Bronchus fibroblast of lung (primary cell): ENCODE measurements around a stretch of chr12.

DNA sequence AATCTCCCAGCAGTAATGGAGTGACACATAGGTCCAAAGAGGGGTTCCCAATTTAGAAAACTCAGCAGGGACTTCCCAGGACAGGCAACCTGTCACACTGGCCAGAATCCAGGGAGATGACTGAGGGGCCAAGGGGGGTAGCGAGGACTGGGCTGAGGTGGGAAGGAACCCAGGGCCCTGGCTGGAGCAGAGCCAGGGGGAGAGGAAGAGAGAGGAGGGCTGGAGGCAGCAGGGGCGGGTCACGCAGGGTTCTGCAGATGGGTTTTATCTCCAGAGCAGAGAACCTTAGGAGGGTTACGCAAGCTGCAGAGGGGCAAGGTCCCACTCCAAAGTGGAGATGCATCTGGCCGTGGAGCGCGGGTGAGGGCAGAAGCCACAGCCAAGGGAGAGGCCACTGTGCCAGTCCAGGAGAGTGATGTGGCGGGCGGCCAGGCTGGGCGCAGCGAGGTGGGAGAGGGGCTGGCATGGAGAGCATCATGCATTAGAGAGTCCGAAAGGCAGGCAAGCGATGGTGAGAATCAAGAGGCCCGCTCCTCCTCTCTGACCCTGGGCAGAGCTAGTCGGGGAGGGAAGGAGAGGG, 29.1 kb downstream of the NCOR2 start:
- RAMPAGE, long total RNA: no peak

GRCh38 chr12:124565818-124566141, 1.6 kb downstream of the NCOR2 start:
- RAMPAGE, long total RNA: no peak

DNA sequence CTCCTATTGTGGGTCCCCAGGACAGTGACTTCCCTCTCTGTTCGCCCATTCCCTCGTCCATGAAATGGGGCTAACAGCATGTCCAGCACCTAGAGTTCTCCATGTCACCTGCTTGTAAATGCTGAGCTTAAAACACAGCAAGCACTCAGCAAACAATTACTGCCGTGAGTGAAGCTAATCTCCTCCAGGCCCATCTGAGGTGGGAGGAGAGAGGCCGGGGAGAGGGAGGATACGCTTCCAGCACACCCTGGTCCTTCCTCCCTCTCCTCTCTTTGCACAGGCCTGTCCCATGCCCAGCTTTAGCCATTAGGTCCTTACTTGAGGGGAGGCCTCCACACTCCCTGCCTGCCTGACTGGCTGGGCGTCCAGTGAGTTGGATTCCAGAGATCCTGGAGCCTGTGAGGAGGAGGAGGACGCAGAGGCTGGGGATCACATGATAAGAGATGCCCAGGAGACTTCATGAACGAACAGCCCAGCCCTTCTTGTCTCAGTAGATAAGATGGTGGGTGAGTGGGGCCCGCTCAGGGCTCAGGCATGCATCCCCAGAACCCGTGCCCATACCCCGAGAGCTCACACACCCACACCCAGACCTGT, 65.1 kb upstream of the NCOR2 start:
- RAMPAGE, long total RNA: no peak

DNA sequence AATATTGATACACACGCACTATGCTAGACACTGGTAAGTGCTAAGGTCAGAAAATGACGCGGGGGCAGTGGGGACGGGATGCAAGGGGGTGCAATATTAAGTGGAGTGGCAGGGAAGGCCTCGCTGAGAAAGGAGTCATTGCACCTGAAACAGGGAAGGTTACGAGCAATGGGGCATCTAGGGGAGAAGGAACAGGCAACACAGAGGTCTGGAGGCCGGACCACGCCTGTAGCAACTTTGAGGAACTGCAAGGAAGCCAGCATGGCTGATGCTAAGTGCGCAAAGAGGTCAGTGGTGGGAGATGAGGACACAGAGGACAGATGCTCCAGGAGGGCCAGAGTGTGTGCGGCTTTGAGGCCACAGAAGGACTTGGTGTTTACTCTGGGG, 143.9 kb downstream of the SCARB1 start:
- RAMPAGE, long total RNA: no peak

DNA sequence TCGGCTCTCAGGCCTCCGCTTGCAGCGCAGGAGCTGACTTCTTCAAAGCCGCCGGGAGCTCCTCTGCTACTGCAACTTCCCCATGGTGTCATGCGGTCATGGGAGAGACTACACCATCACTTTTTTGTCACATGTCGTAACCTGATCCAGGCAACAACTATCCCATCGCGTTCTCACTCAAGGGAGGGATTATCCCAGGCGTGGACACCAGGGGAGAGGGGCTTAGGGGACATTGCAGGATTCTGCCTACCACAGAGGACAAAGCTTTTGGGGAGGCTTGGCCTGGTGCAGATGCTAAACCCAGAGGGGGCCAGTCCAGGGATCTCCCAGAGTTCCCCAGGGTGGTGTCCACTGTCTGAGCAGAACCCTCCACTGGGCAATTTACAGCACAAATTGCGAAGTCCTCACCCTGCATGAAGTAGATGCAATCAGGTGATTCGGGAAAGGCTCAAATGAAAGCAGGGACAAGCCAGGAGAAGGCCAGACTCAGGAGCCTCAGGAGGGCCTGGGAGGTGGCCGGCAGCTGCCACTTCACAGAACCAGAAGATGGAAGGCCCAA, 129.1 kb downstream of the SCARB1 start:
- RAMPAGE, long total RNA: no peak

GRCh38 chr12:124736985-124737424, 126.7 kb downstream of the SCARB1 start:
- RAMPAGE, long total RNA: no peak

DNA sequence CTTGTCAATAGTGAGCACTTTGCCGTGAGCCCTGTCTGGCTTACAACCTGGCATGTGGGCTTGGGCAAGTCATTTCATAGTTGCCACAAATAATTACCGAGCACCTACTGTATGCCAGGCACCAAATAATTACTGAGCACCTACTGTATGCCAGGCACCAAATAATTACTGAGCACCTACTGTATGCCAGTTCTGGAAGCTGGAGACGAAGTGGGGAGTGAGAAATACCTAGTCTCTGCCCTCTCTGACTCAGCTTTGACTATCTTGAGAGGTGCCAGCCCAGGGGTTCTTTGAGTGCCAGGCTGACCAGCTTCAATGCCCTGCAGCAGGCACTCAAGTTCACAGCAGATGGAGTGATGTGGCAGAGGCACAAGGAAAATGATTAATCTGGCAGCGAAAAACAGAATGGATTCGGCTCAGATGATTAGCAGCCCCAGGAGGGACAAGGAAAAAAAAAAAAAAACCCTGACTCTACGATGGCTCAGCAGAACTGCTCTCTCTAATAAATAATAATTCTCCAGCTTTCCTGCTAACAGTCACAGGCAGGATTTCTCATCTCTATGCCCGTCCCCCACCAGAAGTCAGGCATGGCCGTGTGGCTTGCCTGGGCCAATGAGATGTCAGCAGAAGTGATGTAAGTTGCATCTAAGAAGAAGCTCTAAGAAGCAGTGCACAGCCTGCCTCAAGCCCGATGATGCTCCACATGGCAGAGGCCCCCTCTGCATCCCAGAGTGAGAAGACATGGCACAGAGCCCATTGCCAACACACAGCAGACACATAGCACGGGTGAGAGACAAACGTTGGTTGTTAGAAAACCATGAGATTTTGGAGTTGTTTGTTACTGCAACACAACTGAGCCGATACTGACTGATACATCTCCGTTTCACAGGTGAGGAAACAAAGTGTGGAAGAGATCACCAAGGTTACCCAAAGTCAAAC, 111.2 kb downstream of the SCARB1 start:
- RAMPAGE, long total RNA: no peak

GRCh38 chr12:124755074-124755573, 108.5 kb downstream of the SCARB1 start:
- RAMPAGE, long total RNA: no peak

DNA sequence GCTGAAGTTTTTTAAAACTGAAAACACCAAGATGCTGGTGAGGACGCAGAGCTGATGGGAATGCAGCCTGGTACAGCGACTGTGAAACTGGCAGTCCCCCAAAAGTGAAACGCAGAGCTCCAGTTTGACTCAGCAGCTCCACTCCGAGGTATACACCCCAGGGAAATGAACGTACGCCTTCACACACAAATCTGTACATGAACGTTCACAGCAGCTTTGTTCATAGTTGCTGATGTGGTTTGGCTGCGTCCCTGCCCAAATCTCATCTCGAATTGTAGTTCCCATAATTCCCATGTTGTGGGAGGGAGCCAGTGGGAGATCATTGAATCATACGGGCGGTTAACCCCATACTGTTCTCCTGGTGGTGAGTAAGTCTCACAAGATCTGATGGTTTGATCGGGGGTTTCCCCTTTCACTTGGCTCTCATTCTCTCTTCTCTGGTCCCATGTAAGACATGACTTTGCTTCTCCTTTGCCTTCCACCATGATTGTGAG, 89.0 kb downstream of the SCARB1 start:
- RAMPAGE, long total RNA: no peak

GRCh38 chr12:124862665-124863543, 760 bp downstream of the SCARB1 start:
- RAMPAGE, long total RNA: no peak

DNA sequence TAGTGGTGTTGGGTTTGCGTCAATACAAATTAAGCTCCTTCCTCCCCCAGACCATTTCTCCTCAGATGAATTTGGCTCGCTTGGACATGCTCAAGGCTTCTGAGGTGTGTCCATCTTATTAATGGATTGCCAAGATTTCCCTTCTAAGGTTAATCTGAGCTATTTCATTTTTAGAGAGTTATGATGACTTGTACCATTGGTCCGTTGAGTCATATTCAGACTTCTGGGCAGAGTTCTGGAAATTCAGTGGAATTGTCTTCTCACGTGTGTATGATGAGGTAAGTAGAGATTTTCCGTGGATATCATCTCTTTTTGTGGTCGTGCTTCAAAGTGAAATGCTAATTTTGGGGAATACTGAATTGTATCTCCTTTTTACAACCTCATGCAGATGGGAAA, 8.5 kb downstream of the AACS start:
- RAMPAGE, long total RNA: no peak

DNA sequence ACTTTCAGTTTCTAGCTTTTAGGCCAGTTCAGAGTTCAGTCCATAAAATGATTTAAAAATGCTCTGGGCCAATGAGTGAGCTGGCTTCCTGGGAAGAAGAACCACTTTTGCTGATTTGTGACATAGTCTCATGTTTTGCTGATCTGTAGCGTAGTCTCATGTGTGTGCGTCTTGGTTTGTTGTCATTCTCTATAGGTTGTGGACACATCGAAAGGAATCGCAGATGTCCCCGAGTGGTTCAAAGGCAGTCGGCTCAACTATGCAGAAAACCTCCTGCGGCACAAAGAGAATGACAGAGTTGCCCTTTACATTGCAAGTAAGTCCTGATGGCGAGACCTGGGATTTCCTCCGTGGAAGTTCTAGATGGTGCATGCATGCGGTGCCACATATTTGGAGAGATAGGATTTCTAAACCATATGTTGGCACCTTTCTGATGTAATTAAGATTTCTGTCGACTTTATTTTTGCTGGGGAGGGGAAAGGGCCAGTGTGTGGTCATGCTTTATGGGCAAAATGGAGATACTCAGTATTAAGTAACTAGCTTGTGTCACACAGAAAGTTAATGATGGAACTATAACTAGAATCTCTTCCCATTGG, 11.2 kb downstream of the AACS start:
- RAMPAGE, long total RNA: no peak

- RAMPAGE, long total RNA: no peak
Observed at GRCh38 chr12:125151161-125151782, 34.9 kb upstream of the TMEM132B start.

DNA sequence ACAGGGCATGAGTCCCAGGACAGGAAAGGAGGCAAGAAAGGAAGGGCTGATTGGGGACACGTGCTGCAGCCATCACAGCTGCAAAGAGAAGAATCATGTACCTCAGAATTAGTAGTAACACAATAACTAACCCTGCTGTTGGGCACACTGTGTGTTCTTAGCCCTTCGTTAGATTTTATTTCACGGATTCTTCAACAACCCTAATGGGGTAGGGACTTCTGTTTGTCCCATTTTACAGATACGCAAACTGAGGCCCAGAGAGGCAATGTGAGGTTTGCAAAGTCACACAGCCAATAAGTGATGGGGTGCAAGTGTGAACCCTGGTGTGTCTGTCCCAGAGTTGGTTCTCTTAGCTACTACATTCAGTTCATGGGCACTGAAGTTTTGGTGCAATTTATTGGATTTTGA, 5.8 kb downstream of the TMEM132B start:
- RAMPAGE, long total RNA: no peak

GRCh38 chr12:125340772-125341429, 154.7 kb downstream of the TMEM132B start:
- RAMPAGE, long total RNA: no peak

DNA sequence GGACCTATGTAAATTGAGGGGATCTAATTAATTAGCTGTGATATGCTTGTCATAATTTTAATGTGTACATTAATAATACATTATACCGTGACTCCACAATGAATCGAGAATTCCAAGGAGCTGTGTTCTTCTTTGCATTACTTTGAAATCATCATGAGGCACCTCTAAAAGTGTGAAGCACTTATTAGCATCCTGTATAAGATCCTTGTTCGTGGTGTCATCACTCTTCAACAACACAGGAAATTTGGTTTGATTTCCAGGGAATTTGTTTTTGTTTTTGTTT, 1421.9 kb upstream of the TMEM132C start:
- RAMPAGE, long total RNA: no peak

DNA sequence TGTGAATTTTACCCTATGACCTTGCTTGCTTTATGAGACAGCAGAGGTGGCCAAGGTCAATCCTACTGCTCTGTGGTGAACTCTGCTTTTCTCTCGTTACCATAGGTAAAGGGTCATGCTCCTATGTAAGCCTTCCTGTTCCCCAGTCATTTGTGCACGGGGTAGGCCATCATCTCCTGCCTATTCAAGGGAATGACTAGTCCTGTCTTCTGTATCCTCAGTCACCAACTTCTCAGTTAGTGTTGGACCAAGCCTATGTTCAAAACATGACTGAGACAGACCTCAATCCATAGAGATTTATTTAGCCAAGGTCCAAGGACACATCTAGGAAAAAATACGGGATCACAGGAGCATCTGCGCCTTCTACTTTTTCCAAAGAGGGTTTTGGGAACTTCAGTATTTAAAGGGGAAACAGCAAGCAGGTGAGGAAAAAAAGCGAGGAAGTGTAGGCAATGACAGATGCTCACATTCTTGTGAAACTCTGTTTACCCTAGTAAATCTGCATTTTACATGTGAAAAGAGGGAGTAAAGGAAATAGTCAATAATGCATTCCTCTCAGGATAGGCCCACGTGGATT, 1119.5 kb upstream of the TMEM132C start:
- RAMPAGE, long total RNA: no peak

DNA sequence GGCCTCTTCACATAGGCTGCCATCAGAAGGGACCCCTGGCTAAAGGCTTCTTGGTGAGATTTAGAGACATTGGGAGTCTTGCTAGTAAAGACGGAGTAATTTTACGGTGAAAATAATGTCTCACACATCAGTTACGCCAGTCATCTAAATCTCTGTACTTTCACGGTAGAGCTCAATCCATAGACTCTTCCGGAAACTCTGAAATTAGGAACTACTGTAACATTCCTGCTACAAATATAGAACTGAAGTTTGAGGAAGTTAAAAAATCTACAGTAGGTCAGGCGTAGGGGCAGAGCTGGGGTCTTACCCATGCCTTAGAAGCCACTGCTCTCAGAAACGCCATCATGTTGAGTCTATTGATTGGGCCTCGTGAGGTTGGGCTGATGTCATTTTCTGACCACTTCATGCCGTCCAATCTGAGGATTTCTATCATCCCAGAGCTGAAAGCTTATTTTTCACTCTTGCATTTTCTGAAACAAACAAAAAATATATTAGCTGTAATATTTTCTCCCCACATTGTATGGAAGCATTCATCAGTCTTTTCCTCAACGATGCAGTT, 1029.8 kb upstream of the TMEM132C start:
- RAMPAGE, long total RNA: no peak

DNA sequence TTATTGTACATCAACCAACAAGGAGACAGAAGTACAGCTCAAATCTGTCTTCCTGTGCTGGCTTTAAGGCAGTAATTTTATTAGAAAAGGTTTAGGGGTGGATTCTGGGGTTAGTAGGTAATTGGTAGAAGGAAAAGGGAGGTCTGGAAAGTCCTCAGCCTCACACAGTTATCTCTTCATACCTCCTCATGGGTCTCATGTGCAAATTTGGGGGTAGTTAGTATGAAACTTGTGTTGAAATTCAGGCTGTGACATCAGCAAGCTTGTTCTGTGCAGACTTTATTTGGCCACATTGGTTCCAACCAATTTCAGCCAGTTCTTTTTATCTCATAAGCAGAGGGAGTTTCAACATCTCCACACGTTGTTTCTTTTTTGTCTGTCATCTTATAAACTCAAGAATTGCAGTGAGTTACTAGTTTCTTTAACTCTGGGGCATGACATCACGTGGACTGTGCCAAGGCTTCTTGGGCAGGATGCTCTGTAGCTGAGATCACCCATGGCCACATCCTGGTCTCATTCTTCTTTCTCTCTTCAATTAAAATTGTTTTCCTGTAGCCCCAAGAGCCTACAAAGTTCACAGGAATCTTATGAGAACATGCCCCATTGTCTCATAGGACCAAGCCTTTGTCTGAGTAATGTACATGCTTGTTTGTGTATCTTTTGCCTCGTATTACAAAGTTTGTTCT, 982.2 kb upstream of the TMEM132C start:
- RAMPAGE, long total RNA: no peak

DNA sequence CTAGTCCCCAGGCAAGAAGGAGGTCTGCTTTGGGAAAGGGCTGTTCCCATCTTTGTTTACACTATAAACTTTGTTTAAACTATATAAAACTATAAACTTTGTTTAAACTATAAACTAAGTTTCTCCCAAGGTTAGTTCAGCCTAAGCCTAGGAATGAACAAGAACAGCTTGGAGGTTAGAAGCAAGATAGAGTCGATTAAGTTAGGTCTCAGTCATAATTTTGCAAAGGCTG, 322.8 kb upstream of the TMEM132C start:
- RAMPAGE, long total RNA: no peak